ENCODE measurements around a stretch of chr17.

DNA sequence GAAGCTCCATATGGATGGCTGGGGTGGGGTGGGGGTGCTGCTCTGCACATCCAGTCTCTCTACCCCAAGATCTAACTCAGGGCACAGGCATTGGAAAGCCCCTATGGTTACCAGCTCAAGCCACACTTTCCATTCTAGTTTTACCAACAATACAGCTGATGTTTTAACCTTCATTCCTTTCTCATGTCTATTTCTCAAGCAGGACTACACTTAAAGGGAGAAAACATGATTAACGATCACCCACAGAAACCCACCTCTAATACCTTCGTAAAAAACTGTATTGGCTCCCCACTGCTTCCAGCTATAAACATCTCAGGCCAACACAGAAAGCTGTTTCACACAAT, 47.3 kb downstream of the STAT3 start:
- RRBS, 2 experiments, result no CpG with 5 or more reads among the region's 2 CpGs

DNA sequence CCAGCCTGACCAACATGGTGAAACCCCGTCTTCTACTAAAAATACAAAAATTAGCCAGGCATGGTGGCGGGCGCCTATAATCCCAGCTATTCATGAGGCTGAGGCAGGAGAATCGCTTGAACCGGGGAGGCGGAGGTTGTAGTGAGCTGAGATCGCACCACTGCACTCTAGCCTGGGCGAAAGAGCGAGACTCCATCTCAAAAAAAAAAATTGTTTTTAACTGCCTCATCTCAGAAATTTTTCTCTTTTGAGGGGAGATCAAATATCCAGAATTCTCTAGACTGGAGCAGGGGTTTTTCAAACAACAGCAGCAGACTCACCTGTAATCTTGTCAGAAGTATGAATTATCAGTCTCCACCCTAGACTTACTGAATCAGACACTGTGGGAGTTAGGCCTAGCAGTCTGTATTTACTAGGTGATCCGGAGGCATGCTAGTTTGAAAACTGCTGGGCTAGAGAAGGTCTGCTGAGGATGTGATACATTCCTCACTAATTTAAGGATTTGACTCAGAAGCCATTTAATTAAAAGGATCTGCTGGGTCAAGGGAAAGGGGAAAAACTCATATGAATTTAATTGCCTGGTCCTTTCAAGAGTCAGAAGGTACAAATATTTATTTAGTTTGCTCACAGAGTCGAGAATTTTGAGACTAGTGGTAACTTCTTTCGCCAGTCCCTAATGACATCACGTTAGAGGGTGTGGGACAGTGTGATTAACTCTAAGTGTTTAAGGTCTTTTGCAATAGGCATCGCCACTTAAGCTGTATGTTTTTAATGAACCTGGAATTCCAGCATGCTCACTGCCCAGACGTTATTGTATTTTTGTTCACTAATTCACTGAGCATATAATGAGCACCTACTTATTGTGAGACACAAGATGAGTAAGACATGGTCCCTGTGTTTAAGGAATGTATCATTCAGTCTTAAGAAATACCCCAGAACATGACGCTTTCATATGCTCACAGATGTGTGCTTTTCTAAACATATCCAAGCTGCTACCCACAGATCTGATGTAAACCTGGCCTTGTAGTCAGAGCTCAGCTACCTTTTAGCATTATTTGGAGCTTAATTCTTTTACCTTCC, 14.2 kb downstream of the ATP6V0A1 start:
- RRBS, 2 experiments, result no CpG with 5 or more reads among the region's 16 CpGs

DNA sequence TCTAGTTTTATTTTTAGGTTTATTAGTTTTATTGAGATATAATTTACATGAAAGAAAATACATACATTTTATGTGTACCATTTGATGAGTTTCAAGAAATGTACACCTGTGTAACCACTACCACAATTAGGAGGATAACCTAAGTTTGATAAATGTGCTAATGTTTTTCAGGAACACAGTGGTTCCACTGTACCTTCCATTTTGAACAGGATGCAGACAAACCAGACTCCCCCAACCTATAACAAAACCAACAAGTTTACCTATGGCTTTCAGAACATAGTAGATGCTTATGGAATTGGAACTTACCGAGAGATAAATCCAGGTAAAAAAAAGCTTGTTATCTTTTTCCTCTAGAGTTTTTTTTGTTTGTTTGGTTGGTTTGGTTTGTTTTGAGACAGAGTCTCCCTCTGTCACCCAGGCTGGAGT, 31.7 kb downstream of the ATP6V0A1 start:
- RRBS, 2 experiments, result no CpG with 5 or more reads among the region's 1 CpG

GRCh38 chr17:42494198-42494697, 35.6 kb downstream of the ATP6V0A1 start:
- RRBS, 2 experiments, result no CpG with 5 or more reads among the region's 5 CpGs

DNA sequence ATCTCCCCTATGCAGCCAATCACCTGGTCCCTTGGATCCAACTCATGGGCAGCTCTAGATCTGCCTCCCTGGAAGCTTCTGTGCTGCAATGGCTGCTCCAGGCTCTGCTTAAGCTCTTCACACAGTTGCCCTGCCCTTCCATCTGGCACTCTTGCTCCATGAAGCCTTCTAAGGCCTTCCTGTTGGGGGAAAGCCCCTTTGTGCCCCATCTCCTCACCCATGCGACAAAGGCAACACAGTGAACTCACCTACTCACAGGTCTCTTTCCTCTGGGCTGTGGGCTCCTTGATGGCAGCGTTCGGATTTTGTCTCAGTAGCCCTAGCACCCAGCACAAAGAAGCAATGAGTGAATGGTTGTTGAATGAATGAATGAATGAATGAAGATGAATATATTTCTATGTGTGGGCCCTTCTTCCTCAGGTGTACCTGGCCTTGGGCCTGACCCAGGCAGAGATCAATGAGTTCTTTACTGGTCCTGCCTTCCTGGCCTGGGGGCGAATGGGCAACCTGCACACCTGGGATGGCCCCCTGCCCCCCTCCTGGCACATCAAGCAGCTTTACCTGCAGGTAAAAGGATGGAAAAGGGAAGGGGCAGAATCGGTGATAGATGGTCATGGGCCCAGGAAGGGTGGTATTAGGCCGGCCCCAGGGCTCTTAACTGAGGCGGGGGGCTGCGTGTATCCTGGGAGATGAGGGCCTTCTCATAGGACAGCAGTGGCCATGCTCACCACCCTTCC, 2.0 kb downstream of the NAGLU start:
- RRBS, 2 experiments, result no CpG with 5 or more reads among the region's 8 CpGs

DNA sequence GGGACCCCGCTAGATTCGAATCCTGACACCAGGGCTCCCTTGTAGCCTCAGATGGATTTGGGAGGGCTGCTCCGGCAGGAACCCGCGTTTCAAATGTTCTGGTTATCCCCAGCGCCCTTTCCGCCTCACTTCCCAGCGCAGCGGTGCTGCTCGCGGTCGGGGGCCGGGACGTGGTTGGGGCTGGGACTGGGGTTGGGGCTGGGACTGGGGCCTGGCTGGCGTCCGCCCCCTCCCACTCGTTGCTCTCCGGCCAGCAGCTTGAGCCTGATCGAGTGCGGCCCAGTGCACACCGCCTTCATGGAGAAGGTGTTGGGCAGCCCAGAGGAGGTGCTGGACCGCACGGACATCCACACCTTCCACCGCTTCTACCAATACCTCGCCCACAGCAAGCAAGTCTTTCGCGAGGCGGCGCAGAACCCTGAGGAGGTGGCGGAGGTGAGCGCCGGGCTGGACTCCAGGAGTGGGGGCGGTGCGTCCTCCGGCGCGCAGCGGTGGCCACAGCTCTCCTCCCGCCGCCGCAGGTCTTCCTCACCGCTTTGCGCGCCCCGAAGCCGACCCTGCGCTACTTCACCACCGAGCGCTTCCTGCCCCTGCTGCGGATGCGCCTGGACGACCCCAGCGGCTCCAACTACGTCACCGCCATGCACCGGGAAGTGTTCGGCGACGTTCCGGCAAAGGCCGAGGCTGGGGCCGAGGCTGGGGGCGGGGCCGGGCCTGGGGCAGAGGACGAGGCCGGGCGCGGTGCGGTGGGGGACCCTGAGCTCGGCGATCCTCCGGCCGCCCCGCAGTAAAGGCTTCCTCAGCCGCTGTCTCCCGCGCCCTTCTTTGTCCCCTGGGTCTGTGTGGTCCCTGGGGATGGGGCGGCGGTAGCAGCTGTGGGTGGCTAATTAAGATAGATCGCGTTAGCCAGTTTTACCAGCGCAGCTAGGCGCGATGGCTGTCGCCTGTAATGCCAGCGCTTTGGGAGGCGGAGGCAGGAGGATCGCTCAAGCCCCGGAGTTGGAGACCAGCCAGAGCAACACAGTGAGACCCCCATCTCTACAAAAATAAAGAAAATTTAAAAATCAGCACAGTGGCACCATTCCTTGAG, 1.8 kb downstream of the HSD17B1 start:
- RRBS, 2 experiments, result 1 to 2% methylated on average over 26 of the region's 89 CpGs

DNA sequence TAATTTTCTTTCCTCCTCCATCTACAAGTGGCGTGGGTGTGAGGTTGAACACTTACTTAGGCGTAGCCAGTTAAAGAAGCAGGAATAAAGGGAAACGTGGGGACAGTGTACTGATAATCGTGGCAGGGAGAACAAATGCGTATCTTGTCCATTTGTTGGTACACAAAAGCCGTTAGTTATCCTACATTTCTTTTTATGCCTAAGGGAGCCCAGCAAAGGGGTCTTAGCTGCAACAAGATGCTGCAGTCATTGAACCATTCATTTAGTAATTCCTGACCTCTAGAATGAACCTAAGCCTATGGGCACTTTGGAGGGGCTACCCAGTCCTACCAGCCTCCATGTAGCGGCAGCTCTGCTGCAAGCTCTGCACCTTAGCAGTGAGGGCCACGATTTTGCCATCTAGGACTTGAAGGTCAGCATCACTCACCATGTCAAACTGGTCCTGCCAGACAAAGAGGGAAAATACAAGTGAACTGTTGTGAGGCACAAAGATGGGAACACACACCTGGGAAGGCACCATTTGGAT, 3.7 kb downstream of the PSMC3IP start:
- RRBS, 2 experiments, result no CpG with 5 or more reads among the region's 8 CpGs

GRCh38 chr17:42673413-42674770, 2.9 kb downstream of the PLEKHH3 start:
- RRBS, 2 experiments, result 90% methylated on average over 10 of the region's 61 CpGs

- RRBS, 2 experiments, result no CpG with 5 or more reads among the region's 5 CpGs
Observed at GRCh38 chr17:42748133-42748662, 3.4 kb upstream of the EZH1 start.

GRCh38 chr17:42795449-42796348, 2.8 kb downstream of the COA3 start:
- RRBS, 2 experiments, result no CpG with 5 or more reads among the region's 22 CpGs

- RRBS, 2 experiments, result under 1 to 2% methylated on average over 7 of the region's 11 CpGs
Observed at GRCh38 chr17:42833811-42833943, 480 bp downstream of the PSME3 start.

GRCh38 chr17:42851774-42851999, 688 bp downstream of the AOC3 start:
- RRBS, 2 experiments, result no CpG with 5 or more reads among the region's 10 CpGs

- RRBS, 2 experiments, result no CpG with 5 or more reads among the region's 29 CpGs
Observed at GRCh38 chr17:42852268-42853592, 1.7 kb downstream of the AOC3 start.

DNA sequence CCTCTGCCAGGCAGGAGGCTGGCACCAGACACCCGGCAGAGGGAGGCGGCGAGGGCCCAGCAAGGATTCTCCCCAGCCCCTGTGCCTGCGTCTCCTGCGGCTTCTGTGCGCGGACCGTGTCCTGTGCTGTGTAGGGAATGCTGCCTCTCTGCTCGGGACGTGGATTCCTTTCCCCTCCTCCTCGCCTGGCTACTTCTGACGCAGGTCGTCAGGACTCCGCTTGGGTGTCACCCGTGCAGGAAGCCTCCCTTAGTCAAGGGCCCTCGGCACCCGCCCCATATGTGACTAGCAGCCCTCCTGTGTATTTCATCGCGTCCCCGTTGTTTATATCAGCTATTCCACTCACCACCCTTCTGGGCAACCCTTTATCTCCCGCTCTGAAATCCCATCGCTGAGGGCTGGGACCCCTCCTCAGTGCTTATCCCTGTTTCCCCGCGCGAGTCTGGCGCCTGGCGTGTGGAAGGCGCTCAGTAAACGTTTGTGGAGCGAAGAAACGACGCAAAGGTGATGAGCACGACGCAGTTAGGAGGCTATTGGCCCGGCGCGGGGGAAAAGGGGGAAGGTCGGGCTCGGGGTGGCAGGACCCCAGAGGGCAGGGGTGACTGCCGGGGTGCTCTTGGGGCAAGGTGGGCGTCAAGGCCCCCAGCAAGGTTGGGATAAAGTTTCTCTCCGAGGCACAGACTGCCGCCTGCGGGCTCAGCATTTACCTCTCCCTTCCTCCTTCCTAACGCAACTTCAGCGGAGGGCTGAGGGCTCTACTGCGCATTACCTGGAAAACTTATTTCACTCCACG, 3.3 kb upstream of the CCDC200 start:
- RRBS, 2 experiments, result no CpG with 5 or more reads among the region's 48 CpGs

- RRBS, 2 experiments, result no CpG with 5 or more reads among the region's 27 CpGs
Observed at GRCh38 chr17:43290157-43290543, 61.7 kb upstream of the CCDC200 start.

- RRBS, 2 experiments, result no CpG with 5 or more reads among the region's 18 CpGs
Observed at GRCh38 chr17:43315764-43316471, 82.9 kb upstream of the ARL4D start.

GRCh38 chr17:43360324-43360733, 38.5 kb upstream of the ARL4D start:
- RRBS, 2 experiments, result no CpG with 5 or more reads among the region's 19 CpGs

DNA sequence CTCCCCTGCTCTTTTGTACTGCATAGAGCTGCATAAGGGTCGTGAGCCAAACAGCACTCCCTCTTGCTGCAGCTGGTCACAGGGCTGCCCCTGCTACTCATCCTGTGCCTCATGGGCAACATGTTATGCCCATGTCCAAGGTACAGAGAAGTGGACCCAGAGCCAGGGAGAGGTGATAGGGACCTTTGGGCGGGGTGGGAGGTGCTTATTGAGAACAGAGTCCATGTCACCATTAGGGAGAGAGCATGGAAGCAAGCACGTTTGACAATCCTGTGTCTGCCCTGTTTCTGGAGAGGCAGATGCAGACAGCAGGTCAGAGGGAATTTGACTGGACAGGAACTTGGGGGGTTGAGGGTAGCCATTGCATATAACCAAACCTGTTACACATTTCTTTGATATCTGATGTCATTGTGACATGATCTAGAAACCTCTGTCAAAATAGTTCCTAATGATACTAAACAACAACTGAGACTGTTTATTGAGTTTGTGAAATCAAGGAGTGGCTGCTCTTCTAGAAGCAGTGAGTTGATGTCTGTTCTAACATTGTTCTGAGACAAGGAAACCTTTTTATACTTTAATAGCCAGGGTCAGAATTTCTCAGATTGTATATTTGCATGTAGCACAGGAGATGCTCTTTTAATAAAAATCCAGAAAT, 14.3 kb upstream of the ARL4D start:
- RRBS, 2 experiments, result no CpG with 5 or more reads among the region's 3 CpGs

- RRBS, 2 experiments, result under 1 to 1% methylated on average over 4 of the region's 56 CpGs
Observed at GRCh38 chr17:43387920-43389005, 10.5 kb upstream of the ARL4D start.

DNA sequence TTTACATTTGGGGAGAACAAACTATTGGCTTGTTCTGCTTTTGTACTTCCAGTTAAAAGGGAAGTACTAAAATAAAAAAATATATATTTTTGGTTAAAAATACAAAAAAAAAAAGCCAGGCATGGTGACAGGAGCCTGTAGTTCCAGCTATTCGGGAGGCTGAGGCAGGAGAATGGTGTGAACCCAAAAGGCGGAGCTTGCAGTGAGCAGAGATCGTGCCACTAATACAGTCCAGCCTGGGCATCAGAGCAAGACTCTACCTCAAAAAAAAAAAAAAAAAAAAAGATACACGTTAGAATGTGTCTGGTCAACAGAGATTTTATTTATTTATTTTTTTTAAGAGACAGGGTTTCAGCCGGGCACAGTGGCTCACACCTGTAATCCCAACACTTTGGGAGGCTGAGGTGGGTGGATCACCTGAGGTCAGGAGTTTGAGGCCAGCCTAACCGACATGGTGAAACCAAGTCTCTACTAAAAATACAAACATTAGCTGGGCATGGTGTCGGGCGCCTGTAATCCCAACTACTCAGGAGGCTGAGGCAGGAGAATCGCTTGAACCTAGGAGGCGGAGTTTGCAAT, 20.3 kb upstream of the DHX8 start:
- RRBS, 2 experiments, result no CpG with 5 or more reads among the region's 10 CpGs

All from LNCaP clone FGC (cell line).